ENCODE measurements around a stretch of chr17.

DNA sequence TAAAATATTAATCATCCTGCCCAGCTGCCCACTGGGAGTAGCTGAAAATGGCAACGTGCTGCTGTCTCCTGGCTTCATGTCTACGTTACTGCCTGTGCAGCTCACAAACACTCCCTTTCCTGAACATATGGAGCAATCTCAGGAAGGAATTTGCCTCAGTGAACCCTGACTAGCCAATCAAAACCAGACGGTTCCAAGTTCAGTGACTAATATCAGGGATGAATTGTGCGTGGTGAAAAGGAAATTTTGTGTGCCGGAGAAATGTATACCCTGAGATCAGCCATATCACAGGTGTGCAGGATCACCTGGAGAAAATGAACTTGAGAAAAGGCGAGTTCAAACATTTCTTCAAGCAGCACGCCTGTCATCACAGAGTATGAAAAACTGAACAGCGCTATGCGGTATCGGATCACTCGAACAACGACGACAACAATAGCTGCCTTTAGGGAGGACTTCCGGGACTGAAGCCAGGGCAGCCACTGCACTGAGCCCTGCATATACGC lies 110.3 kb downstream of the STX8 start:
- PRO-cap = no peak
- RAMPAGE, long total RNA = no peak

DNA sequence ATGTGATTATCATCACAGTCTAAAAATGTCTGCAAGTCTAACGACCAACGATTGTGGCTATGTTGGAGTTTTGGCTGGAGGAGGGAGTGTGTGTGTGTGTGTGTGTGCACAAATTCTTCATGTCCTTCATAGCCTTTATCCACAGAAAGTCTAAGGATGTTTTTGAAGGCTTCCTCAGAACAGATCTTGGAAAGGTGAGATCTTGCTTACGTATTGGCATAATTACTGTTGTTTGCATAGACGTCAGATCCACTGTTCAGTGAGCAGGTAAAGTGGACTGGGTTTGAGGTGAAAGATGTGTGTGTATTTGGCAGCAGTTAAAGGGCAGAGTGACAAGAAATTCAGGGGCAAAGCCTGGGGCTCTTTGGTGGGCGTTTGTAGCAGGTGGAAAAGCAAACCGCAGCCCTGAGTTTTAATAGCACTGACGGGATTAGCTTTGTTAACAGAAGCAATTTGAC lies 25.9 kb downstream of the USP43 start:
- PRO-cap = no peak
- RAMPAGE, long total RNA = no peak

- PRO-cap = no peak
- RAMPAGE, long total RNA = no peak
These were observed 21.4 kb upstream of the RCVRN start for GRCh38 chr17:9926392-9926933.

DNA sequence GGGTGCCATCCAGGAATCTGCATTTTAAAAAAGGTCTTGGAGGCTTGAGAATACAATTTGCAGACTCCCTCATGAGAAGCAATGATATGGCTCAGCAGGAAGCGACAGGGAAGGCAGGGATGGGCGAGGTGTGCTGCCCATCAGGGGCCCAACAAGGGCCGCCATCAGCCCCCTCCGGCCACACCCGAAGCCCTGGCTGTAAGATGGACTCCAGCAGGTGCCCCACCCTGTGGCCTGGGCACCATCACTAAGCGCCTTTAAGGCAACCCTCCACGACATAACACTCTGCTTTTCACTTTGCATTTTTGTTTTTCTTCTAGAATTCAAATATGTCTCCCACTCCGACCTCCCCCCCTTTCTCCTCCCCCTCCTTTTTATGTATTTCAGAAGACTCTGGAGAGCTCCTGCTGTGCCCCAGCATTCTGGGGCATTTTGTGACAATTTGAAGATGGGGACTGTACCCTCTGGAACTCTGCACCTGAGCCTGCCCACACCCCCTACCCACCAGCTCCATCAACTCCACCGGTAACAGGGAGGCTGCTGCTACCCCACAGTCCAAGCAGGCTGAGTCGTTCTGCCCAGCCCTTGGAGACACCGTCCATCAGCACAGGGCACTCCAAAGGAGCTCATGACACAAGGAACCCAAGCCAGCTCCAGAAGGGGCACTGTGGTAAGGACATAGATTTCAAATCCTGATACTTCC lies 52.3 kb upstream of the RCVRN start:
- PRO-cap = no peak
- RAMPAGE, long total RNA = no peak

DNA sequence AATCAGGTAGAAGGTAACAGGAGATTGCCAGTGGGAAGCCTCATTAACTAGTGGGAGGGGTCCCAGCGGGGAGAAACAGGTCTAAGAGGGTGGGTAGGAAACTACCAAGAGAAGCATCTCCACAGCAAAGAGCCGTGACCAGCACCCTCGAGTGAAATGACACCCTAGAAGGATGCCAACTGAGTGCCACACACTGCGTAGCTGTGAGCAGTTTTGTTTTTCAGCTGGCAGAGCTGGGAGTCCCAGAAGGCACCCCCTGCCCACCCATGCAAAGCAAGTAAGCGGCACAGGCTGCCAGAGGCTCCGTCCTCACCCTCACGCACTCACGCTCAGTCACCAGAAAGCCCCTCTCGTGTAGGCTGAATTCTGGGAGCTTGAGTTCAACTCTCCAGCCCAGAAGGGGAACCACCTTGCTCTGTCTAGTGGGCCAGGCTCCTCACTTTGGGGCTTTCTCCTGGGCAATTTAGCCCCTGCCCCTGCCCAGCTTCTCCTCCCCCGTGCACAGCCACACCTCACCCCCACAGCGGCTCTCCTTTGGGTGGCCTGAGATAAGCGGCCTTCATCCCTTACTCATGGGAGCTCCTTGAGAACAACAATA lies 146.0 kb downstream of the GAS7 start:
- PRO-cap = no peak
- RAMPAGE, long total RNA = no peak

- PRO-cap = no peak
- RAMPAGE, long total RNA = no peak
These were observed 71.9 kb downstream of the GAS7 start for GRCh38 chr17:10126332-10127129.

DNA sequence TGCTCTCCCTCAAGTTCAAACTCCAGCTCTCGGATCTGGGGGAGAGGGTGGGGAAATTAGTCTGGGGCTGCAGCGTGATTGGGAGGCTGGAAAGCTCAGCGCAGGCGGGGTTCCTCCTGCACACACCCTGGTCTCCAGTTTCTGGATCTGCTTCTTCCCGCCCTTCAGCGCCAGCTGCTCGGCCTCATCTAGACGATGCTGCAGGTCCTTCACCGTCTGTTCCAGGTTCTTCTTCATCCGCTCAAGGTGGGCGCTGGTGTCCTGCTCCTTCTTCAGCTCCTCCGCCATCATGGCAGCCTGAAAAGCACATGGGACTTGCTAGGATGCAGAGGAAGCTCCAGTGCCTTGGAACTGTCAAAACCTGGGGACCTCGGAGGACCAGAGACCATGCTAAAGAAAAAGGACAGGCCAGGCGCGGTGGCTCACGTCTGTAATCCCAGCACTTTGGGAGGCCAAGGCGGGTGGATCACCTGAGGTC lies 26.9 kb downstream of the MYH3 start:
- PRO-cap = no peak
- RAMPAGE, long total RNA = no peak

GRCh38 chr17:10844166-10845491 lies 6.7 kb upstream of the PIRT start:
- PRO-cap = no peak
- RAMPAGE, long total RNA = no peak

DNA sequence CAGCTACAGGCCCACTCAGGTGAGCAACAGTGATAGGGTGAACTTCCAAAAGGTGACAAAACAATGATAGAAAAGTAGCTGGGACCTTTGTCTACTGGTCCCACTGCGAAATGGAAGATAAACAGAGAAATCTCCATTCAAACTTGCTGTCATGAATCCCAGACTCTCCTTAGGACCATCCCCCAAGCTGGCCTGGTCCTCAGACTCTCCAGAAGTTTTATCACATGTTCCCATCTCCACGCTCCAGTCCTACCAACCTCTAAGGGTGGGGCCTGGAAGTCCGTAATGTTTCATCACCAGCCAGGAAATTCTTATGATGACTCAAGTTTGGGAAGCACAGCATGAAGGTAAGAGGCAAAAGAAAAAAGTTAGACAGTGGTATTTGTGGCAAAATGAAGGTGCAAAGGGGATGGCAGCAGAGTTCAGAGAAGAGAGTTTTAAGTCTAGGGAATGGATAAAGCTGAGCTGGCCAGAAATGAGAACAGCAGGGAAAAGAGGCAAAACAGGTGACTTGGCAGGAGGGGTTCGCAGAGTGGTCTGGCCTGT lies 52.7 kb downstream of the ZNF18 start:
- PRO-cap = no peak
- RAMPAGE, long total RNA = no peak

DNA sequence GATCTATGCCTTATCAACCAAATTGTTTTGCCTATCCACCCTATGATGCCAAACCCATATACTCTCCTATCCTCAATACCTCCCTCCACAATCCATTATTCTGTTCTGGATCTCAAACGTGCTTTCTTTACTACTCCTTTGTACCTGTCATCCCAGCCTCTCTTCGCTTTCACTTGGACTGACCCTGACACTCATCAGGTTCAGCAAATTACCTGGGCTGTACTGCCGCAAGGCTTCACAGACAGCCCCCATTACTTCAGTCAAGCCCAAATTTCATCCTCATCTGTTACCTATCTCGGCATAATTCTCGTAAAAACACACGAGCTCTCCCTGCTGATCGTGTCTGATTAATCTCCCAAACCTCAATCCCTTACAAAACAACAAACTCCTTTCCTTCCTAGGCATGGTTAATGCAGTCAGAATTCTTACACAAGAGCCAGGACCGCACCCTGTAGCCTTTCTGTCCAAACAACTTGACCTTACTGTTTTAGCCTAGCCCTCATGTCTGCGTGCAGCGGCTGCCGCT lies 22.2 kb downstream of the ZNF18 start:
- PRO-cap = no peak
- RAMPAGE, long total RNA = no peak

- PRO-cap = no peak
- RAMPAGE, long total RNA = no peak
These were observed 19.1 kb downstream of the ZNF18 start for GRCh38 chr17:11978084-11978757.

DNA sequence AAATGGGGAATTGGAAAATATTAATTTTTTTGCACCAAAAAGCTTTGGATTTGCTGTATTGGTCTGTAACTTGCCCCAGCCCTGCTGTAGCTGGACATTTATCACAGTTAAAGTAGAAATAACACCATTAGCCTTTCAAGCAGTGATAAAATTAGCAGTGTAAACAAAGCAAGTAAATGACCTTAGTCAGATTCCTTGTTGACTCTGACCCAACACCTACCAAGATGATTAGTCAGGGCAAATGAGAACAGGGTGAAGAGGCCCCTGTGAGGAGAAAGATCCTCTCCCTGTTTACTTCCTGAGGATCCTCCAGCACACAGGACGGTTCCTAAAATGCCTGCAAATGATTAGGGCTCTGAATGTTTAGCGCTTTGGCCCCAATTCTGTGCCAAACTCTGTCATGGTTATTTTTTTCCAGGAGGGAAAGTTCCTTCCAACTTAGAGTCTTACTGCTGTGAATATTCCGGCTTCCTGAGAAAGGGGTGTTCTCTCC lies 259.1 kb upstream of the MYOCD start:
- PRO-cap = no peak
- RAMPAGE, long total RNA = no peak

DNA sequence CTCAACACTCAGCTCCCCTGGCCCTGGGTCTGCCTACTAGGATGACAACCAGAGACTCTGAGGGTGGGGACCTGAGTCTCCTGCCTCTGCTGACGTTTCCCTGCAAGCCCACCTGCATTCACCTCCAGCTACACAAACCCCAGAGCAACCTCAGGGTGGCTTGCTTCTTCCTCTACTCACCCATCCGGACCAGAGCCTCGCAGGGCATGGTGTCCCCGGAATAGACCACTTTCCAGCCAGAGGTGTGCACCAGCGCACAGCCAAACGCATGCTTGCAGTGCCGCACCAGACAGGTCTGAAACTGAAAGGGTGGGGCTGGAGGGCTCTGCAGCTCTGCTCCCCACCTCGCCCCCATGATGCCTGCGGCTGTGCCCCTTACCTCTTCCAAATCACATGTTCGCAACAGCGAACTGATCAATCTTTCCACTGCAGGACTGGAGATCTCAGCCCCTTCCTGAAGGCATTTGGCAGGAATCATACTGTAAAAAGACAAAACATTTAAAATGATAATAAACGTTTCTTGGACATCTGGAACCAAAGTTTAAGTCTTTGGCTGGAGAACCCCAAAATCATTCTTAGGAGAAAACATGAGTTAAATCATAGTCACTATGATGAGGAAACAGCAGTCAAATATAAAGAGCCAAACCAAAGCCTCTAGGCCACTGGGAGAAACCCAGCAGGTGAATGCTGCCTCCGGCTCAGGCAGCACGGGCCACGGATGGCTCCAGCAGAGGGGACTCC lies 23.1 kb downstream of the ELAC2 start:
- PRO-cap = no peak
- RAMPAGE, long total RNA = no peak

DNA sequence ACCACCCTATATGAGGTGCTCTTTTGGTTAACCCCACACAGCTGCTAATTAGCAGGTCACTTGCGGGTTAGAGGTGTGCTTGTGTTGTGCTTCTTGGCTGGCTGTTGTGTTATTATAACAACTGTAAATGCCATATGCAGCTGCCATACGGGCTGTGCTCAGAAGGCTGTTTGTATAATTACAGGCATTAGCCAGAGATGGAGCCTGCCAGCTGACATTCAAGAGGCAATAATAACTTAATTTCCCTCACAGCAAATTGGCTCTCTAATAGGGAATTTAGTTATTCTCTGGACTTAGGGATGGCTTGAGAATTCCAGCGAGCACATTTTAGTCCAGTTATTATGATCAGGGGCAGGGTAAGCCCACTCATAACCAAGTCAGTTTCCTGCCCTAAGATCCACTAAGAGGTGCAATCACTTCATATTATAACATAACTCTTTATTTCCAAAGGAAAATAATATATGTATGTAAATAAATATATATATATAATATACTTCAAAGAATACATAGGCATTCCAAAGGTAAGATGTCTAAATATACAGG lies 205.3 kb upstream of the ELAC2 start:
- PRO-cap = no peak
- RAMPAGE, long total RNA = no peak

- PRO-cap = no peak
- RAMPAGE, long total RNA = no peak
These were observed 248.2 kb downstream of the HS3ST3A1 start for GRCh38 chr17:13353497-13353918.

DNA sequence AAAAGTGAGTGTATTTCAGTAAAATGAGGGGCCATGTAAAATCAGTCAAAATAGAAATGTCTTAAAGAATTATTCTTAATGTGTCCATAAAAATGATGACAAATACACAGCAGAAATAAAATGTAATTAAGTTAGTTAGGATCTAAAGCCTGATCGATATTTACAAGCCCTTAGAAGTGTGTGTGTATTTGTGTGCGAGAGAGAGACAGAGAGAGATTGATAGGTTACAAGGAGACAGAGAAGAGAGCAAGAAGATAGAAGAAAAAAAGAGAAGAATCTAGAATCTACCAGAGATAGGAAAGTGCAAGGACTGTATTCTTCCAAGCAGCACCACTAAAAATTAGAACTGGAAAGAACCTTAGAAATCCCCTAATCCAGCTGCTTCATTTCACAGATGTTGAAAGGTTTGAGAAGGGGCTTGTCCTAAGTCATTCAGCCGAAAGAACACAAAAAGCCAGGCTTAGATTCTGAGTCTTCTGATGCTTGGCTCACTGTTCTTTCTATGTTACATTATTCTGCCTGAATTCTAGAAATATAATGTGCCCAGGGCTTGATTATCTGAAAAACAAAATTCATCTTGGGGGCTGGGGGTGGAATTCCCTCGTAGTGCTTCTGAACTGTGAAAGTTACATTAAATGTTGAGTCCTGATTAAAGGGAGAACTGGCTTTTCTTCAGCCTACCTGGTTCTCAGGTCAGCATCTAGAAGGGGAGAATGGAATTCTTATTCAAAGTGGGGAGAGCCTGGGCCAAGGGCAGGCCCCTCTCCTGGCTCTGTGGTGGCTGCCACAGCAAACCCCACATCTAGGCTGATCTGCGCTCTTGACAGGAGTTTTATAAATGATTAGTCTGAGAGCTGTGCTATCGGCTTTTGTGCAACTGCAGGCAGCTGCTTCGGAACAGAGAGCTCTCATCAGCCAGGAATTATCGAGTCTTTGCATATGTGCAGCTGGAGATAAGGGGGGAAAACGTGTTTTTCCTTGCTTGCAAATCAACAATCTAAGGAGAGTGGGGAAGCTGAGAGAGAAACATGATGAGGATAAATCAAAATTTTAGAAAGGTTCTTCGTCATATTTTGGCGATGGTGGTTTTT lies 92.0 kb downstream of the HS3ST3A1 start:
- PRO-cap = no peak
- RAMPAGE, long total RNA = no peak

DNA sequence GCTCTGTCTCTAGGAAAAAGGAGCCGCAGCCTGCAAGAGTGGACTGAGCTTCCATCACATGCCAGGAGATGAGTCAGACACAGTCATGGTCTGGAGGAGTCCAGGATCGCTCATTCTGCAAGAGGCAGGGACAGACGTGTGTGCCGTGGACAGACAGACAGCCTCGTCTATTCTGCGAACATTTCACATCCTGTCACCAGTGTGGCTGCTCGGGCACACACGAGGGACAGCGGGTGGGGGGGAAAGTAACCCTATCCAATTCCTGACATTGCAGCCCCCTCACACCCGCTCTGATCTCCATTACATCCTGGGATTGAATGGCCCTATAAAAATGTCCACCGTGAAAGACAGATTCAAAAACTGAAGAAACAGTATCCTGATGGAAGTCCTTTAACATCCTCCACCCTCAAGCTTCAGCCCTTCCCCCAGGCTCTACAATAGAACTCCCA lies 39.5 kb downstream of the HS3ST3A1 start:
- PRO-cap = no peak
- RAMPAGE, long total RNA = no peak

GRCh38 chr17:13751125-13751544 lies 149.4 kb upstream of the HS3ST3A1 start:
- PRO-cap = no peak
- RAMPAGE, long total RNA = no peak

DNA sequence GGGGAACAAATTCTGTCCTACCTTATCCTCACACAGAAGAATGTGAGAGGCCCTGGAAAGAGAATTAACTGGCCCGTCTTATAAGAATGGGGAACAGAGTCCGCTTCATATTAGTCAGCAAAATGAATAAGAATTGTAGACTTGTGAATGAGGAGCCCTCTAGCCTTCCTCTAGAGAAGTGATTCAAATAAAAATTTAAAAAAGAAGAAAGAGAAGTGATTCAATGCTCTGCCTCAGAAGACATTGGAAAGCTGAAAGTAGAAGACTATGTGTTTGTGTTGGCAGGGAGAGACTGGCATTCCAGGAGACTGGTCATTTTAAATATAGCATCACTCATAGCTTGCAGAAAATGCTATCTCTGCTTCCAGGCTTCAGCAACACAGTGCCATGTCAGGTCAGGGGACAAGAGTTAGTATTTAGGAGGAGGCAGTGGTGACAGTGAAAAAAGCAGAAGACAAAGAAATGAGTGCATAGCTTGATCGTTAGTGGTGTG lies 190.6 kb upstream of the HS3ST3A1 start:
- PRO-cap = no peak
- RAMPAGE, long total RNA = no peak

GRCh38 chr17:13930779-13931584 lies 138.3 kb upstream of the COX10 start:
- PRO-cap = no peak
- RAMPAGE, long total RNA = no peak